Sternocleidomastoid (tissue), 1 donor: ENCODE data around the gene TAPBP.

GRCh38 chr6:32761508-32762210, 1.7 kb downstream of the HLA-DQB2 start:
- PRO-cap = bidirectional peak, plus-strand start at chr6:32761876, minus-strand start at chr6:32761681

- PRO-cap = no peak
These were observed 10.1 kb upstream of the HLA-DOB start for GRCh38 chr6:32826582-32827655.

GRCh38 chr6:32950358-32950796, 2.5 kb downstream of the HLA-DMA start:
- PRO-cap = no peak

DNA sequence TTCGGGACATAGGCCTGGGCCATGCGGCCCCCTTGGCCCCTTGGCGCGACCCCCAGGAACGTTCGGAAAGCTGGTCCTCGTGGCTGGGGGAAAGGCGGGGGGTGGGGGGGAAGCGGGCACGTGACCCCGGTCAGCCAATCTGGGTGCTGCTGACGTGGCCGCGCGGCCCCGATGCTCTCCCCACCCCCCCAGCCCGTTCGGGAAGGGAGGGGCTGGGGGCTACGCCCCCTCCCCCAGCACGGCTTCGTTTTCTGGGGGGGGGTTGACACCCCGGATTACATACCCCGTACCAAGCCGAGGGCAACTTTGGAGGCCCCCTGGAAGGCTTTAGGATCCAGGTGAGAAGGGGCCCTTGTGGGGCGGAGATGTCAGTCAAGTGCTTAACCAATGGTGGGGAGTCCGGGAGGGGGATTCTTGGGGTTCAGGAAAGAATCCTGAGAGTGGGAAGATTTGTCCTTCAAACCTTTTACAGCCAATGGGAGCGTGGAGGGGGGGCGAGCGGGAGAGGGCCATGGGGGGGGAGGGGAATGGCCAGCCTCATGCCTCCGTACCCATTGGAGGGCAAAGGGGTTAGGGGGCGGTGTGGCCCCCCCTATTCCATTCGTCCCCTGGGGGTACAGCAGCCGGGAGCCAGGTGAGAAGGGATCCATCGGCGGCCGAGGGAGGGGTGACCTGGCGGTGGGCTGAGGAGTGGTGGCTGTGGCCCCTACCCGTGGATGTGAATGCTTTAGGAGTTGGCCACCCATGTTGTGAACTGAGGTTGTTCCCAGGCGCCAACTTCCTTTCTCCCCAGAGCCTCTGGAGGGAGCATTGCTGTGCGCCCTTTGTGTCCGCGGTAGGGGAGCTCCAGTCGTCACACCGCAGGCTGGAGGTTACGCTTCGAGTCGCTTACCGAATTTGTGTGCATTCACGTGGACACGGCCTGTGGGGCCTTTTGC, 594 bp downstream of the BRD2 start:
- PRO-cap = bidirectional peak, plus-strand start at position 152 of the sequence, minus-strand start at position 103 of the sequence; unidirectional peak, plus-strand start at position 637 of the sequence; bidirectional peak, plus-strand start at position 856 of the sequence, minus-strand start at position 756 of the sequence

- PRO-cap = no peak
These were observed 11.2 kb downstream of the BRD2 start for GRCh38 chr6:32979345-32980202.

DNA sequence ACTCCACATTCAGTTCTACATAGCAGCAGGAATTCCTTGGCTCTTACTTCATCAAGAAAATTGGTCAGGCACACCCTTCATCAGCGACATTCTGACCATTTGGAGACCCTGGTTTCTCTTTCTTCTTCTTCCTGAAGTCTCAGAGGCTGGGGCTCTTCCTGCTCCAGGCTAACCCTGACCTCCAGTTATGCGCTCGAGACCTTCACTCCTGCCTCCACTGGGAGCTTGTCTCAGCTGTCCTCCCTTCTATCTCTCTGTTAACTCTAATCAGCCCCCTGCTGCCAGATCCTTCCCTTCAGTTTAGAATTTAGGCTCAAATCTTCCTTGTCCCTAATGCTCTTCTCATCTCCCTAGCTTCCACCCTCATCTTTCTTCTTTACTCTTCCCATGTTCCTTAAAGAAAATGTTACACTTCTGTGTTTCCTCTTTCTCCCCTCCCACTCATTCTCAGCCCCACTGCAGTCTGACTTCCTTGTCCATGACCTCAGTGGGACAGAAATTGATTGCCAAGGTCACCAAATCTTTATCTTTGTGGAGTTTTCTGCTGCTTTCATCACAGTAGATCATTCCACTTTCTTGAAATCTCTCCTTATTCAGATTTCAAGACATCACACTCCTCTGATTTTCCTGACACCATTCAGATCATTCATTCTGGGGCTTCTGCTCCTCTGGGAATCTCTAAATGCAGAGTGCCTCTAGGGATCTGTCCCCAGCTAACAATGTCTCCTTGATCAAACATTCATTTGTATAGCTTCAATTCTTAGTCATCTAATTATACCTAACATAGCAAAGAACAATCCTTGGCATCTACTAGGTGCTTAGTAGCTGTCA, 8.5 kb upstream of the HLA-DOA start:
- PRO-cap = unidirectional peak, minus-strand start at position 369 of the sequence

- PRO-cap = no peak
These were observed 3.2 kb upstream of the HLA-DPB1 start for GRCh38 chr6:33072398-33073232.

DNA sequence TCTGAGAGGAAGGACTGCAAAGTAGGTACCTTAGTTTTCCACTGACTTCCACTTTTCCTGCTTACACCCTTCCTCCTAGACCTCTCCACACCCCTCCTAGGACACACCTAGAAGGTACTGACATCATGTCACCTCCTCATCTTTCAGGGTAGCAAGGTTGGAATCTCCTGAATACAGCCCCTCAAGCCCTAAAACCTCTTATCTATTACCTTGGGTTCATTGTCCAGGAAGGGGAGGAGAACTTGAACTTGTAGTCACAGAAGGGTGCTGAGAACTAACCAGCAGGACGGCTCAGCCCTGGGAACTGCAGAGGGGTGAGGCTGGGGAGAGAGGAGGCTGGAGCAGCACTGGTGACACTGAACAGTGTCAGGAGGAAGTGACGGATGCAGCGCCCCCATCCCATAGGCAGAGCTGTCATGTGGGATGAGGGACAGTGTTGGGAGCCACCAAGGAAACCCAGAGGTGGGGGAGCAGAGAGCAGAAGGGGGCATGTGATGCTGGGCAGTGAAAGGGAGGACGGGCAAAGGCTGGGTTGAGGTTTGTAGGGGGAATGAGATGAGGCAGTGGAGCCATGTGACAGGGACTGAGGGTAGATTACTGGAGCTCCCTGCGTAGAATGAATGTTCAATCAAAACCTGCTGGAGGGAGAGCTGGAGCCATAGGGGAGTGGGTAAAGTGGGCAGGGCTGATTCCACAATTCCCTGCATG, 2.0 kb downstream of the HLA-DPB1 start:
- PRO-cap = no peak

DNA sequence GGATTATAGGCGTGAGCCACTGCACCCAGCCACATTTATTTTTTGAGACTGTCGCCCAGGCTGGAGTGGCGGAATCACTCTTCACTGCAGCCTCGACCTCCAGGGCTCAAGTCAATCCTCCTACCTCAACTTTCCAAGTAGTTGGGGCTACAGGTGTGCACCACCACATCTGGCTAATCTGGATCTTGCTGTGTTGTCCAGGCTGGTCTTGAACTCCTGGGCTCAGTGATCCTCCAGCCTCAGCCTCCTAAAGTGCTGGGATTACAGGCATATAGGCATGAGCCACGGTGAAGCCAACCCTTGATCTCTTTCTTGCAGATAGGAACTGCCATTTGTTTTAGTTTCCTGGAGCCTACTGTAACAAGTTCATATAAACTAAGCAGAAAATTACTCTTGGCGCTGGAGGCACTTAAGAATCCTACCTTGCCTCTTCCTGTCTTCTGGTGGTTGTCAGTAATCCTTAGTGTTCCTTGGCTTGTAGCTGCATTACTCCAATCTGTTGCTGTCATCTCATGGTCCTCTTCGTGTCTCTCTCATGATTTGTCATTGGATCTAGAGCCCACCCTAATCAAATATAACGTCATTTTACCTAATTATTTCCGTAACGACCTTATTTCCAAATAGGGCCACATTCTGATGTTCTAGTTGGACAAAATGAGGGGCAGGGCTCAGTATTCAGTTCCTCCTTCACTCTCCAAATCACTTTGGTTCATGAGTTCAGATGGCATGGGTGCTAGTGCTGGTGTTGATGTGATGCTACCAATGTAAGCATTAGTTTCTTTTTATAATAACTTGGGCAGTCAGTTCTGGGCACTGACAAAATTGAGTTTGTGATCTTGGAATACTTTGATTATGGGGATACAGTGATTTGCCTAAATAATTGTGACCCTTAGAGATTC, 2.5 kb upstream of the B3GALT4 start:
- PRO-cap = no peak

GRCh38 chr6:33279599-33280022, 2.7 kb downstream of the B3GALT4 start:
- PRO-cap = no peak

GRCh38 chr6:33296453-33297156, 2.1 kb downstream of the RGL2 start:
- PRO-cap = no peak

DNA sequence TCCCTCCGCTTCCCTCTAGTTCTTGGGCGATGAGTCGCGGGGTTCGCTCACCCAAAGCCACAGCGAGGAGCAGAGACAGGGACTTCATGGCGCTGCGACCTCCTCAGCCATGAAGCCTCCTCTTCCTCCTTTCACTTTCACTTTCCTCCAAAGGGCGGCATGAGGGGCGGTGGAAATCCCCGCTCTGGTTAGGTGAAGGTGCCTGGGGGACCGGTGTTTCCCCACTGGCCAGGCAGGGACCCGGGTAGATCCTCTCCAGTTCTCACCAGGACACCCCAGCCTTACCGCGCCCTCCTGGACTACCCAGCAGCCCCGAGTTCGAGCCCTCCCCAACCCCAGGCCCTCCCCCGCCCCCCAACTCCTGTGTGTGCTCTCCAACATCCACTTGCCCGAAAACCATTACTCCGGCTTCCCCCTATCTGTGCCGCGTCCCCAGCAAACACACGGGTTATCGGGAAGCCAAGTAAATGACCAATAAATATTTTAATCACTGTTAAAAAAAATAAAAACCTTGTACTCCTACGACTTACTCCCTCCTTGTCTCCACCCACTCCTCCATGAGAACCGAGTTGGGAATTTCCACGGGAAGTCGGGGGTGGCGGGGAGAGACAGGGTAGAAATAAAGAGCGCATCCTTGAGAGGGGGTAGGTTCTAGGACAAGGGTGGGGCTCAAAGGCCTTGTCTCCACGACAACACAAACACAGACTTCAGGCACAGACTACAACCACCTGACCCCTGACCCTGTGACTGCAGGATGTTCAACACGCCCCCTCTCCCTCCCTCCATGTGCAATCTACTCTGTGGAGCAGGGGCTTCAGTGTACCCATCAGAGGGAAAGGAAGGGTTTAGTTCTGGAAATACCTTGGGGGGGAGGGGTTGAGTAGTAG, at the start of gene TAPBP:
Gene TAPBP, minus strand, starts transcription at position 125 of the 887 bp plus-strand sequence.
- PRO-cap = bidirectional peak, plus-strand start at position 224 of the sequence, minus-strand start at position 111 of the sequence; bidirectional peak, plus-strand start at position 247 of the sequence, minus-strand start at position 283 of the sequence; bidirectional peak, plus-strand start at position 587 of the sequence, minus-strand start at position 559 of the sequence; bidirectional peak, plus-strand start outside the sequence, minus-strand start at position 671 of the sequence

GRCh38 chr6:33319345-33319747, 1.8 kb upstream of the ZBTB22 start:
- PRO-cap = no peak

DNA sequence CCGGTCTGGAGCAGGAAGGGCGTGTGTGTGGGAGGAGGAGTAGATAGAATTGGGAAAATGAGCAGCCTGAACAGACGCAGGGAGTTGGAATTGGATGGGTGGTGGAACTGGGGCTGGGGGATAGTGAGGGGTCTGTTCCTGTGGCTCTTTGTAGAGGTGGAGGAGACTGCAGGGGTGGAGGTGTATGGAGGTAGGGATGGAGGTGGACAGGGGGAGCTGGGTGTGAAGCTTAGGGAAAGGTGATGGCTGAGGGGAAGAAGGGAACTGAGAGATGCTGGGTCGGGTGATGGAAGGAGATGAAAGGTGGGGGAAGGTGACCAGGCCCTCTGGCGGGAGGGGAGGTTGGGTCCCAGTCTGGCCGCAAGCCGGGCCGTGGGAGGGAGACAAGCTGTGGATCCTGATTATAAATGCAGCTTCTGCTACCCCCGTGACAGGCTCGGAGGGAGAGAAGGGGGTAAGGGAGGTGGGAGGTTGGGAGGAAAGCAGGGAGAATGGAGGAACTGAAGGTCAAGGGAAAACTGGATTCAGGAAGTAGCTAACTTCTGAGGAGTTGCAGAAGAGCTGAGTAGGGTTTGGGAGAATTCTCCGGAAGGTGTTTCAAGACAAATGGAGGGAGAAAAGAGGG, 5.2 kb downstream of the SYNGAP1 start:
- PRO-cap = no peak

DNA sequence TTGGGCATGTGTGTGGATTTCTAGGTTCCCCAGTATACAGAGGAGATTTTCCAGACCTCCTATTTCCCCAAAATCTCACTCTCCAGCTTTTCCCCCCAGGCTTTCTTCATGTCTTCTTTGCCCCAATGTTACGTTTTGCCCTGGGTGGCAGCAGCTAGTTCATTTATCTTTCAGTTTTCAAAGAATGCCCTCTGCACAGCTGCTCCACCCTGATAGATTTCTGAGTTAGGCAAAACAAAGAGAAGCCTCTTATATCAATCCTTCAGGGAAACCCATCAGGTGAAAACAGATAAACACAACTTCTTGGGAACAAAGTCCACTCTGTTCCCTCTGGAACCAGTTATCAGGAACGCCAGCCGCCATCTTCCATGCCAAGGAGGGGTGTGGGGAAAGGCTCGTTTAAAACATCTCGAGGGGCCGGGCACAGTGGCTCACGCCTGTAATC, 33.9 kb downstream of the ZBTB9 start:
- PRO-cap = no peak

- PRO-cap = bidirectional peak, plus-strand start at chr6:33571000, minus-strand start at chr6:33570971; bidirectional peak, plus-strand start at chr6:33571465, minus-strand start at chr6:33571321
These were observed 9.1 kb downstream of the BAK1 start for GRCh38 chr6:33570578-33571689.

DNA sequence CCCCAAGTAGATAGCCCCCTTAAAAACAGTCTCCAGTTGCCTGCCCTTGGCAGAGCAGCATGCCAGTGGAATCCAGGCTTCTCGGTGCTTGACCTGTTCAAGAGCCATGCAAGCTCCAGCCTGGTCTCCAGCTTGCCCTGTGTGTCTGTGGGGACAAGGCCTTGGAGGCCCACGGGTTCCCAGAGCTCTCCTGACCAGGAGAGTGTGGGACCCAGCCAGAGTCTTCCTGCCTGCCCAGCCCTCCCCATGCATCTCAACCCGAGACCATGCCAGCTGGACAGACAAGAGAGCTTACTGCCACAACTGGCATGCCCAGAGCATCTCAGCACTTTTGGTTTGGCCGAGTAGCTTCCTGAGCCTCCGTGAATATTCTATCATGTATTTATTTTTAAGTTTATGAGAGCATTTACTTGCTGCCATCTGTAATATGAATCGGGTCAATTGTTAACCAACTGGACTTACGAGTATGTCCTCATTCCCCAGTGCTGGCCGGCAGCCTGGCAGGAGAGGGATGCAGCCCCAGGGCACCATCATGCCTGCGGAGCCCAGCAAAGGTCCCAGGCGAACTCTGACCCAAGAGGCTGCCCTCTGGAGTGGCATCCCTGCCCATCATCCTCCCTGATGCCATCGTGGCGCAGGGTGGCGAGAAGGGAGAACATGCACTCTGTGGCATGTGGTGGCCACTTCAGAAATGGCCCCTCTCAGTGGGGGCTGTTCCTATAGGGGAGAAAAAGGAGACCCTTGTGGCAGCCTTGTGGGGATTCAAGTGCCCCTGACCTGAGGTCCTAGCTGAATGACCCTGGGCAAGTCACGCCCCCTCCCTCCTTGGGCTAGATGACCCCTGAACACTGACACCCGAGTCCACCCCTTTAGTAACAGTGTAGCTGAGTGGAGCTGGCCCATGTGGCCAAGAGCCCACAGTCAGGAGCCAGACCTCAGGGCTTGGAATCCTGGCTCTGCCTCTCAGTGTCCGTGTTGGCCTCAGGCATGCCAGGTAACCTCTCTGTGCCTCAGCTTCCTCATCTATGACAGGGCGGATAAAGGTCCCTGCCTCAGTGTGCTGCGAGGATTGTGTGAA, 14.7 kb downstream of the IP6K3 start:
- PRO-cap = no peak

DNA sequence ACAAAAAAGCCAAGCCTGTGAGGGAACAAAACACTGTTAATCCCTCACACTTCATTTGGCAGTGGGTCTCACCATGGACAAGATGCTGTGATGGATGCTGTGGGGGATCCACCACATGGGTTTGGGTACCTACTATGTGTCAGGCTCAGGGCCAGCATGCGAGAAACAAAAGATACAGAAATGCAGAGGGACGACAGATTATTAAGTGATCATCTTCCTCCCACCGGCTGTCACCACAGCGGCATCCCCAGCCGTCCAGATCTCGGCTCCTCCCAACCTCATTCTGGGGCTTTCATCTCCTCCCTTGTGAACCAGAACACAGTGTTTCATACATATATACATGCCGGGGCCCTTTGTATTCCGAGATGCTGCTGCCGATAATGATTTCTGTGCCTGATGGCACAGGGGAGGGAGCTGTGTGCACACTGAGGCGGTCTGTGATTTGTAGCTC, 11.7 kb downstream of the LEMD2 start:
- PRO-cap = no peak

GRCh38 chr6:33843501-33844291, 39.9 kb upstream of the MLN start:
- PRO-cap = no peak

DNA sequence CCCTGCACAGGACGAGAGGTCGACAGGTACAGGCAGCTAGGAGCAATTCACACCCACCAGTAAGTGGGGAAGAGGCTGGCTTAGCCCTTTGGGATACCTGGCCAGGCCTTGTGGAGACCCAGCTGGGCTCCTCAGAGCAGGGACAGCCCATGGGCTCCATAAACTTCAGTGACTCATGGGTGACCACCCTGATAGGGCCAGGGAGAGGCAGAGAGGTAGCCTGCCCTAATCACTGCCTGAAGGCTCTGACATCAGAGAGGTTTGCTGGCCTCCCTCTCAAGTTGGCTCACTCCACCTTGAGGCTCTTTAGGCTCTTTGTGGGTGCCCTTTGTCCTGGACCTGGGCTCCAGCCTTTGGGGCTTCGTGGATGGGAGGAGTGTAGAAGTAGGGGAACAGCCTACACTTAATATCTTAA, 81.8 kb upstream of the MLN start:
- PRO-cap = no peak